Mesenchymal stem cell of adipose (primary cell): ENCODE measurements around the genes KRBOX4, ZNF674, RGN and ZNF81.

- CAGE, long polyA plus RNA = no peak
These were observed 600.9 kb upstream of the DIPK2B start for GRCh38 chrX:45801511-45801956.

GRCh38 chrX:45809869-45810211, 609.2 kb upstream of the DIPK2B start:
- CAGE, long polyA plus RNA = no peak

- CAGE, long polyA plus RNA = no peak
These were observed 129.6 kb upstream of the KRBOX4 start for GRCh38 chrX:46317603-46317858.

- CAGE, long polyA plus RNA = no peak
These were observed at the start of gene KRBOX4 for GRCh38 chrX:46447008-46448134. Gene KRBOX4 (plus strand): TSS chrX:46447297.

- CAGE, long polyA plus RNA = no peak
These were observed at the start of gene ZNF674 for GRCh38 chrX:46544805-46546265. Gene ZNF674 (minus strand): TSS chrX:46545421.

DNA sequence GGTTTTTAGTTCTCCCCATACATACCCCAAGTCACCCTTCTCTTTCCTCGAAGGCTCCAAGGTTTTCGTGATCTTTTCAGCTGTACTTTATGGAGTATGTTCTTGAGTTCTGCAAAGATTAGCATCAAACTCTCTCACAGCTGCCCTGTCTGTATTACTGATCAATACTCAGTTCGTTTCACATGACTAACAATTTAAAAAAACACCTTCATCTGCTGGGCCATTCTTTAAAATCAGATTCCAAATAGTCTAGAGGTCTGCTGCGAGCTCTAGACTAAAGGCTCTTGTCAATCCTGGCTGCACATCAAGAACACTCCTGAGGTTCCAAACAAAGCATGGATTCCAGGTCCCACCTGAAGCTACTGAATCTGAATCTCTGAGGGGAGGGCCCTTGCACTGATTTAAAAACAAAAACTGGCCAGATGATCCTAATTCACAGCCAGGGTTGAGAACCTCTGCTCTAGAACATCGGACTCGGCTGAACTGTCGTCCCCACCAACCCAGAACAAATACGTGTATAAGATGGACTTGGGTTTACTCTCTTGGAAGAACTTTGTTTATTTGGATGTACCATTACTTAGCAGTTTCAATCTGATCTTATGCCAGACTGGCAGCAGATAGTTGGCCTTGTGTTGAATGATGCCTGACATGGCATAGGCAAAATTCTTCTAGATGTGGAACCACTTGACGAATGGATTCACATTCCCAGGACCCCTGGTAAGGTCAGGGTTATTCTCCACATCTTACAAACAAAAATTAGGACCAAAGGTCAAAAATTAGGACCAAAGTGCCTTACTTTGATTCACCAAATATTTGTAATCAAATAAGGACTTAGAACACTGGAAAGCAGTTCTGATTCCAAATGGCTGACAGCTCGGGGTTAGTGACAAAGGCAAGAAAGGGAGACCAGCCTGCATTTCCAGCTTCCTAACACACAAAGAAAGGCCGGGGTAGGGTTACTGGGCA, 28.9 kb downstream of the CHST7 start:
- CAGE, long polyA plus RNA = no peak

DNA sequence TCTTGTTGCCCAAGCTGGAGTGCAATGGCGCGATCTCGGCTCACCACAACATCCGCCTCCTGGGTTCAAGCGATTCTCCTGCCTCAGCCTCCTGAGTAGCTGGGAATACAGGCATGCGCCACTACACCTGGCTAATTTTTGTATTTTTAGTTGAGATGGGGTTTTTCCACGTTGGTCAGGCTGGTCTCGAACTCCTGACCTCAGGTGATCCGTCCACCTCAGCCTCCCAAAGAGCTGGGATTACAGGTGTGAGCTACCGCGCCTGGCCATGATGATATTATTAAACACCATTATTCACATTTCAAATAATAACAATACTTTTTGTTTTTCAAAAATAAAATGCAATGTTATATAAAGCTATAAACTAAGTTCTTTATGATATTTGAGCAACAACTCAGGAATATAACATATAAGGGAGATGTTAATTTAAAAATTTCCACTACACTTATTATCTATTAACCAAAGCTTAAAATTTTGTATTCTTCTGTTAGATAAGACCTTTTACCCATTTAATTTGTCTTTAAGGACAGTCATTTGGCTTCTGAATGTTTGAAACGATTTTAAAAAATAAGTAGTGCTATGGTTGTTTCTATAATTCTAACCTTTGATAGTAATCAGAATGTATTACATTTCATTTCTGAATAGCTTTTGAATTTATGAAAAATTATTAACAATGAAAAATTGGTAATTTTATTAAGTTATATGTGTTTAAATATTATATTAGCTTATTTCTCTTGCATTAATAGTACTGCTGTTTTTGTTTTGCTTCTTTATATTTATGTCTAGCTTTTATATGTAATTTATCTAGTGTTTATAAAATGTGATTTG, 30.5 kb upstream of the JADE3 start:
- CAGE, long polyA plus RNA = no peak

DNA sequence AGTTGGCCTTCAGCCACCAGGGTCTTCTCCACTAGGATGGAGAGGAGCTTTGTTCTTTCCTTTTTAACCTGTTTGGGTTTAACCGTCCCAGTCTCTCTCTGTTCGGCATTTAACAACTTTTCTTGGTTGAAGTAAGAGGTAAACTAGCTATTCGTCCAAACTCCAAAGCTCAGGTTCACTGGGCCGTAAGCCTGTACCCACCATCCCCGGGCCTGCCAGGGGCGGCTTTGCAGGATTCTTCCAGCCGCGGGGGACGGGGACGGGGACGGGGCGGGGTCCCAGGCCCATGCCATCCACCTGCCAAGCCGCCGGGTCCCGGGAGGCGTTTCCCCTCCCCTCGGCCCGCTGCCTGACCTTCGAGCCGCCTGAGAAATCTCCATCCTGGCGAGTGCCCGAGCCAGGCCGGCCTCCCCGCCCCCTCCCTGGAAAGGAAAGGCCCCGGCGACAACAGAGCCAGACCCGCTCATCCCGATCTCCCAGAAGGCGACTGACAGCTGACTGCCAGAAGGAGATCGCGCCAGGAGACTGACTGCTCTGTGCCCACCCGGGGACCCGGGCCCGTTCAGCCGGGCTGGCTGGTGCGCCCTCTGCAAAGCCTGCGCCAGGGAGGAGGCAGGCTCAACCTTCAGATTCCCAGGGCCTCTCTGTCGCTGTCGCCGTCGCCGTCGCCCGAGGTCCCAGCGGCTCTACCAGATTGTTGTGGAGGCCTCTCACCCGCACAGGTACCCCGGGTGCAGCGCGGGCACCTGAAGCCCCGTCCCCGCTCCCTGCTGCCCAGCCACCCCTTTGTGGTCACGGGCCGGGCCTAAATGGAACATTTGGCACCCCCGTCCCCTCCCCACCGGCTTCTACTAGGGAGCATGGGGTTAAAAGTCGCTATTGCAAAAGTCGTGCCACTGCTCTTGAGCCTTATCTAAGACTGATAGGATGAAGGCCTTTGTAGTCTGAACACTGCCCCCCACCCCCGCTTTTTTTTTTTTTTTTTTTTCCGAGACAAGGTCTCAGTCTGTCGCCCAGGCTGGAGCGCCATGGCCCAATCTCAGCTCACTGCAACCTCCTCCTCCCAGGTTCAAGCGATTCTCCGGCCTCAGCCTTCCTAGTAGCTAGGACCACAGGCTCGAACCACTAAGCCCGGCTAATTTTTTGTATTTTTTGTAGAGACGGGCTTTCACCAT, at the start of gene RGN:
TSS of gene RGN (plus strand) at position 456 of the 1,175 bp plus-strand sequence.
- CAGE, long polyA plus RNA = no peak

GRCh38 chrX:47201046-47201603, 7.5 kb downstream of the UBA1 start:
- CAGE, long polyA plus RNA = no peak

GRCh38 chrX:47219680-47220155, 1.2 kb downstream of the CDK16 start:
- CAGE, long polyA plus RNA = no peak

DNA sequence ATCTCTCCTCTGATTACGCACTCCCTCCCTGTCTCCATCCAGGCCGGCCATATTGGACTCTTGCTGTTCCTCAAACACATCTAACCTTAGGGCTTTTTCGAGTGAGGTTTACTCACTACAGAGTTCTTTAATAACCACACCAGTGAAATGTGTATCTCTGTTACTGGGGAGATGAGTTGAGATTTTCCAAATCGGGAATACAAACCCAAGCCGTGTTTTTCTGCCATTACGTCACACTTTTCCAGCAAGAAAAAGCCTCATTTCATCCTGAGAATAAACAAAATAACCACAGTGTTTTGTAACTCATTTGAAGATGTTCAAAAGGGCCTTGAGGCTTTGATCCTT, 2.8 kb downstream of the USP11 start:
- CAGE, long polyA plus RNA = no peak

GRCh38 chrX:47462406-47462744, 20.6 kb downstream of the ZNF41 start:
- CAGE, long polyA plus RNA = no peak

DNA sequence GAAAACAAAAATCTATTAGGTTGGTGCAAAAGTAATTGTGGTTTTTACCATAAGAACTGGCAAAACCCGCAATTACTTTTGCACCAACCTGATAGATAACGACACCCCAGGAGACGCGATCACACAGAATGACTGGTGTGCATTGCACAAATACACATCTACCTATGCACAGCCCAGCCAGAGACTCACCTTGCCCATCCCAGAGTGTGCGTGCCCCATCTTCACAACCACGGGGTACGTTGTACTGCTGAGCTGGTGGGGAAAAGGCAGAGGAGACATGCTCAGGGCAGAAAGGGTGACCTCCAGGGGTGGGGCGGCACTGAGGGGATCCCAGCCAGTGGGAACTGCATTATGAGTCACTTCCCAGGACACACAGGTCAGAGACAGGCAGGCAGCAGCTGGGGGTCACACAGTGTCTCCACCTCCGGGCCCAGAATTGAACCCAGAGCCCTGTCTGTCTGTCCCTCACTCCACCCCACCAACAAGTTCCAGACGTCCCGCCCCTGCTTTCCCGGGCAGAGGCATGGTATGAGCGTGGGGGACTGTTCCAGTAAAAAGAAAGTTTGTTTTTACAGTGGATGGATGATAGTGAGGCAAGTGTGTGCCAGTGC, 4.9 kb upstream of the TIMP1 start:
- CAGE, long polyA plus RNA = no peak

- CAGE, long polyA plus RNA = no peak
These were observed 34.0 kb upstream of the ZNF81 start for GRCh38 chrX:47802689-47803097.

DNA sequence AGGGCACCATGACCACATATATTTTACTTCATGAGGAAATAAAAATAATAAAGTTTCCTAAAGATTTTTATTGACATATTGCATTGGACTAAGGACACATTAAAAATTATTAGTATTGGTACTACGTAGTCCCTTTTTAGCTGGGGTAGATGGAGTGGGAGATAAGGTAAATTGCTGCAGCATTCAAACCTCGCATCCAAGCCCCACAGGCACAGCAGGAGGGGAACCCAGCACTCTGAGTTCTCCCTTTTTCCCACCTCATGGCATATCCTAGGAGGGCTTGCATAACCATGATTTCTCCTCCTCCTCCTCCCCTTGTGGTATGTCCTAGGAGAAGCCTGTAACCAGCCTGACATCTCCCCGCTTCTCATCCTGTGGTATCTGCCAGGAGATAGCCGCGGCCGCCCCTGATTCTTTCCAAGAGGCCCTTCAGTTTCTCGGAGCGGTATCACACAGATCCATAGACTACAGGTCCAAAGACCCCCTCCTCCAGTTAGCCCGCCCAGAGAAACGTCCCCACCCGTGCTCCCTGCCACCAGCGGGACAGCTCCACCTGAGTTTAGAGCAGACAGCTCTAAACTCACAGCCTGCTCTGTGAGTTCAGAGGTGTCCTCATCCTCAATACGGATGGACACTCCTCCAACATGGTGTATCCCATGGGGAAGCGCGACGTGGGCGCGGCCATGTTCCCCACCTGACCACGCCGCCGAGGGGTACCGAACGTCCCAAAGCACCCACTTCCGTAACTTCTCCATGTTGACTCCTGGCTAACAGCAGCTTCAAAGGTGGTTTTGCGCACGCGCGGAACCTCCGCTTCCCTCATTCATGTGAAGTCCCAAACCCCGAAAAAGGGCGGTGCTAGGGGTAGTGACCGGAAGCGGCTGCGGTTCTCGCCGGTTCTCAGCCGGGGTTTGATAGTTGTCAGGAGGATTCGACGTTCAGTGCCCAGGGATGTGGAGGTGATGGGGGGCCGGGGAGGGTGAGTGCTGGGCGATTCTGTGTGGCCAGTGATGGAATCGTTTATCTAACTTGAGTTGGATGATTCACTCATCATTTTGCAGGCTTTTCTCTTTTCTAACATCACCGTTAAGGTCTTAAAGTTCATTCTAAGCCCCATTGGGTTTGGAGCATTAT, at the start of gene ZNF81:
TSS of gene ZNF81 (plus strand) at position 874 of the 1,134 bp plus-strand sequence.
- CAGE, long polyA plus RNA = no peak

DNA sequence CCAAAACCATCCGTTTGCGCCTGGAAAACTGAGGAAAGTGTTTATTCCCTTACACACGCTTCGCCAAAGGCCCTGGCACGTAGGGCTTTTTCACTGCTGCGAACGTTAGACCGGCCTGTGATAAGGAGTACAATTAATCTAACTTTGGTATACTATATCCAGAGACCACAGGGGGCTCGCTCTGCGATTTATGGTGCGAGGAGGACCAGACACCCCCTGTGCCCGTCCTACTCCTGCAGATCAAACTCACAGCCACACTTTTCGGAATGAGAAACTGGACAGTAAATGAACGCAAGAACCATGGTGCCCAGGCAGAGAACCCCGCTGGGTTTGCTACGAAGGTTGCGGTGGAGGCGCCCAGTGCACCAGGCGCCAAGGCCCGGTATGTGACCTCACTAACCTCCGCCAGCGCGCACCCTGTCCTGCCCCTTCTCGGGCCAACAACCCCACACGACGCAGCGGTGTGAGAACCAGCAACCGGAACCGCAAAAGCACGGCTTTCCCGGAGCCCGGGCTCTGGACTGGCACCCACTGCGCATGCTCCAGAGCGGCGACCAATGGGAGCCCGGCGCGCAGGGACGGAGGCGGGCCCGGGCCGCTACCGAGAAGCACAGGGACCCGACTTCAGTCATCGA, 7.6 kb upstream of the WAS start:
- CAGE, long polyA plus RNA = no peak

DNA sequence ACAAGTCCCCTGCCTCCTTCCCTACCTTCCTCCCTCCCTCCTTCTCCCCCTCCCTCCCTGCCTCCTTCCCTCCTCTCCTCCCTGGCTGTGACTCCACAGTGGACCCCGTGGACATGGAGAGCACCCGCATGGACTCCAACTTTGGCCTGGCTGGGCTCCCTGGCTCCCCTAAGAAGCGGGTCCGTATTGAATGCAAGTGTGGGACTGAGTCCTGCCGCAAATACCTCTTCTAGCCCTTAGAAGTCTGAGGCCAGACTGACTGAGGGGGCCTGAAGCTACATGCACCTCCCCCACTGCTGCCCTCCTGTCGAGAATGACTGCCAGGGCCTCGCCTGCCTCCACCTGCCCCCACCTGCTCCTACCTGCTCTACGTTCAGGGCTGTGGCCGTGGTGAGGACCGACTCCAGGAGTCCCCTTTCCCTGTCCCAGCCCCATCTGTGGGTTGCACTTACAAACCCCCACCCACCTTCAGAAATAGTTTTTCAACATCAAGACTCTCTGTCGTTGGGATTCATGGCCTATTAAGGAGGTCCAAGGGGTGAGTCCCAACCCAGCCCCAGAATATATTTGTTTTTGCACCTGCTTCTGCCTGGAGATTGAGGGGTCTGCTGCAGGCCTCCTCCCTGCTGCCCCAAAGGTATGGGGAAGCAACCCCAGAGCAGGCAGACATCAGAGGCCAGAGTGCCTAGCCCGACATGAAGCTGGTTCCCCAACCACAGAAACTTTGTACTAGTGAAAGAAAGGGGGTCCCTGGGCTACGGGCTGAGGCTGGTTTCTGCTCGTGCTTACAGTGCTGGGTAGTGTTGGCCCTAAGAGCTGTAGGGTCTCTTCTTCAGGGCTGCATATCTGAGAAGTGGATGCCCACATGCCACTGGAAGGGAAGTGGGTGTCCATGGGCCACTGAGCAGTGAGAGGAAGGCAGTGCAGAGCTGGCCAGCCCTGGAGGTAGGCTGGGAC, 11.1 kb downstream of the SUV39H1 start:
- CAGE, long polyA plus RNA = no peak

- CAGE, long polyA plus RNA = no peak
These were observed 629 bp upstream of the PIM2 start for GRCh38 chrX:48919432-48919874.

DNA sequence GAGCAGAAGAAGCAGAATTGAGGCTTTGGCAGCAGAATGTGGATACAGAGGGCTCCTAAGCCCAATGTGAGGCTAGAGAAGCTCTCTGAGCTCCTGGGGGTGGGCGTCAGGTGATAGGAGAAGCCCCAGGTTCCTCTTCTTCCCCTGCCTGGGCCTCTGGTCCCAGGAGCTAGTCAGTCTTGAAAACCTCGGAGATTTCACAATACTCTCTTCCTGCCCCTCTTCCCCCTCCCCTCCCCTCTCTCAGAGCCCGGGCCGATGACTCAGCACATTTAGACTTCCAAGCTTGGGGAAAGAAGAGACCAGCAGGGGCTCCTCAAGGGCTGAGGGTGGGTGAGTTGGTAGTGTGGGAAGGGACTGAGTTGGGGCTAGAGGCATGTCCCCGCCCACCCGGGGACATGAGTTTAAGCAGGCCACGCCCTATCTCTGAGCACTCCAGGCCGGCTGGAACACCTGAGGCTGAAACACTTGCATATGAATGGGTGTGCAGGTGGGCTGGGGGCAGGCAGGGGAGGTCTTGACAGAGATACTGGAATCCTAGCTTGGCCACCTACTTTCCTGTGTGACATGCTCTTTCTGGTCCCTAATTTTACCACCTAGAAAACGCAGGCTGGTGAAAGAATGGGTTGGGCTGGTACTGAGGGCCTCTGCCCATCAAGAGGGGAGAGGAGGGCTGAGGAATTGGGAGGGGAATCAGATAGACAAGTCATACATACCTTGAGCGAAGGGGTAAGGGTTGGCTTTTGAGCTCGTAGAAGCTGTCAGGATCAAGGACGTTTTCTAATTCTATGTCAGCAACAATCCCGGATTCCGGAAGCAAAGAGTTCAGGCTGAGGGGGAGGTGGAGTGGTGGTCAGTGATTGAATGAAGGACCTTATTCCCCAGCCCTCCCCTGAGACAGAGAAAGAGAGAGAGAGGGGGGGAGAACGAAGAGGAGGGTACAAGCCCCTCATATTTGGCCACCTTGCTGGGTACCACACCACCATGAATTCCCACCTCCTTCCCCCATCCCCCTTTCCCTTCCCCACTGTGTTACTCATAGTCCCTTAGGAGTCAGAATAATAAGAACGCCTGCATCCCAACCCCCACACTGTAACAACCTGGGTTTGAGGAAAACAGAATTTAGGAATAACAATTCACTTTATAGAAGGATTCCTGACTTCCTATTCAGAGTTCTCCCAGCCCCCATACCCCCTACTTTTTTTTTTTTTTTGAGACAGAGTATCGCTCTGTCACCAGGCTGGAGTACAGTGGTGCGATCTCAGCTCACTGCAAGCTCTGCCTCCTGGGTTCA, 3.0 kb downstream of the TFE3 start:
- CAGE, long polyA plus RNA = no peak

DNA sequence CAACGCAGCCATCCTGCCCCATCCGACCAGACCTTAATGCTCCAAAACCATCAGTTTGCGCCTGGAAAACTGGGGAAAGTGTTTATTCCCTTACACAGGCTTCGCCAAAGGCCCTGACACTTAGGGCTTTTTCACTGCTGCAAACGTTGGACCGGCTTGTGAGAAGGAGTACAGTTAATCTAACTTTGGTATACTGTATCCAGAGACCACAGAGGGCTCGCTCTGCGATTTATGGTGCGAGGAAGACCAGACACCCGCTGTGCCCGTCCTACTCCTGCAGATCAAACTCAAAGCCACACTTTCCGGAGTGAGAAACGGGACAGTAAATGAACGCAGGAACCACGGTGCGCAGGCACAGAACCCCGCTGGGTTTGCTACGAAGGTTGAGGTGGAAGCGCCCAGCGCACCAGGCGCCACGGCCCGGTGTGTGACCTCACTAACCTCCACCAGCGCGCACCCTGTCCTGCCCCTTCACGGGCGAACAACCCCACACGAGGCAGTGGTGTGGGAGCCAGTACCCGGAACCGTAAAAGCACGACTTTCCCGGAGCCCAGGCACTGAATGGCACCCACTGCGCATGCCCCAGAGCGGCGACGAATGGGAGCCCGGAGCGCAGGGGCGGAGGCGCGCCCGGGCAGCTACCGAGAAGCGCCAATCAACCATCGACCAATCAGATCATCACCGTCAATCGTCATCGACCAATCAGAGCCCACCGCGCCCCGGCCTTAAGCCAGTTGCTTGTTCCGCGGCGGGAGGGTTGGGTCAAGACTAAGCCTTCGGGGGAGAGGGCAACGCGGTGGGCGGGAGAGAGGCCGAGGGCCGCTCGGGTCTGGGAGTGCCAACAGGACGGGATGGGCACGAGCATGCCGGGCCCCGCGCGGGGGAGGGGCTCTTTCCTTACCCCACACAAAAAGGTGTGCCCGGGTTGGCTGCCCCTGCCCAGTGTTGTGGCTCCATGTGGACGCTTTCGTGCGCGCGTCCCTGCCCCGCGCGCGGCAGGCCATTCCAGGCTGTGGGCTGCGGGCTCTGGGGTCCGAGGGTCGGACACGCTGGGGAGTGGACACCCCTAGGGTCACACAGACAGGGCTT, 21.3 kb upstream of the WDR45 start:
- CAGE, long polyA plus RNA = no peak